Progenitor cell of endocrine pancreas (in vitro differentiated cells): ENCODE measurements around a stretch of chr11.

- PRO-cap = no peak
Measured at GRCh38 chr11:201959-203164, 4.8 kb downstream of the BET1L start.

DNA sequence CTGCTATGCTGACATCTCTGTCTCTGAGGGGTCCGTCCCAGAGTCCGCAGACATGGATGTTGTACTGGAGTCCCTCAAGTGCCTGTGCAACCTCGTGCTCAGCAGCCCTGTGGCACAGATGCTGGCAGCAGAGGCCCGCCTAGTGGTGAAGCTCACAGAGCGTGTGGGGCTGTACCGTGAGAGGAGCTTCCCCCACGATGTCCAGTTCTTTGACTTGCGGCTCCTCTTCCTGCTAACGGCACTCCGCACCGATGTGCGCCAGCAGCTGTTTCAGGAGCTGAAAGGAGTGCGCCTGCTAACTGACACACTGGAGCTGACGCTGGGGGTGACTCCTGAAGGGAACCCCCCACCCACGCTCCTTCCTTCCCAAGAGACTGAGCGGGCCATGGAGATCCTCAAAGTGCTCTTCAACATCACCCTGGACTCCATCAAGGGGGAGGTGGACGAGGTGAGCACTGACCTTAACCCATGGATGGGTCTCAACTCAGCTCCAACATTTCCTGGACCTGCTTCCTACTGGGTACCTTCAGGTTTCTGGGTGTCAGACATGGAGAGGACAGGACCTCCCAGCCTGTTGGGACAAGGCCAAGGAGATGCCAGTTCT is 2.1 kb downstream of the RIC8A start:
- PRO-cap = no peak

DNA sequence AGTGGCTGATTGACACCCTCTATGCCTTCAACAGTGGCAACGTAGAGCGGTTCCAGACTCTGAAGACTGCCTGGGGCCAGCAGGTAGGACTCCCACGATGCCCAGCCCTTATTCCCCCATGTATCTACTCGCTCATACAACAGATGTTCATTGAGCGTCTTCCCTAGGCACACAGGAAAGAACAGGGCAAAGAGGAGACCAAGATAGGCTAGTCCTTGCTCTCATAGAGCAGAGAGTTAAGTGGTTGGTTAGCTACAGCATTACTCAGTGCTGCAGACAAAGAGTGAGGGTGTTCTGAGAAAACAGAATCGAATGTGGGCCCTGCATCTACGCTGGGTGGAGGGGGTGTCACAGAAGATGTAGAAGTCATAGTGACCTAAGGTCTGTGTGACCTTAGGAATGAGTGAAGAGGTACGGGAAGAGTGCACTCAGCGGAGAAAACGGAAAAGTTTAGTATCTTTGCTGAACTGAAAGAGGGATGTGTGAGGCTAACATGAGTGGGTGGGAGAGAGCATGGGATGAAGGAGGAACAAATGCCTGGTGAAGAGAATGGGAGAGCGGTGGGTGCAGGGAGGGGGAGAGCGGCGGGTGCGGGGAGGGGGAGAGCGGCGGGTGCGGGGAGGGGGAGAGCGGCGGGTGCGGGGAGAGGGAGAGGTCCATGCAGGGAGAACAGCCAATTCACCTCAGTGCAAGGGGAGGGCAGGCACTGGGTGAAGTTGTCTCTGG is 12.4 kb downstream of the PSMD13 start:
- PRO-cap = no peak

GRCh38 chr11:253074-253967 is 16.5 kb downstream of the PSMD13 start:
- PRO-cap = no peak

DNA sequence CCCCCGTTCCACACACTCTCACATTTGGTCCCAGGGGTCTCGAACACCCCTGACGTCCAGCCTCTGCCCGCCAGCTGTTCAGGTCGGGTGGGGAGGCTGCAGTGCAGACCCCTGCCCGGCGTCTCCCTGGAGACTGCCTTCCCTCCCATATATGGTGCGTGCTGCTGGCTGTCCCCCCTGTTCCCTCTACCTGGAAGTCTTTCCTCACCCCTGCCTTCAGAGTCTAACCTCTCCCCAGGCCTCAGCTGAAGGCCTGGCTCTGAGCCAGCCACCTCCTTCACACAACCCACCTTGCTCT is 285 bp upstream of the NLRP6 start:
- PRO-cap = no peak

GRCh38 chr11:295025-295893 is 4.1 kb downstream of the IFITM5 start:
- PRO-cap = no peak

GRCh38 chr11:318466-318777 is 2.2 kb downstream of the IFITM3 start:
- PRO-cap = no peak

DNA sequence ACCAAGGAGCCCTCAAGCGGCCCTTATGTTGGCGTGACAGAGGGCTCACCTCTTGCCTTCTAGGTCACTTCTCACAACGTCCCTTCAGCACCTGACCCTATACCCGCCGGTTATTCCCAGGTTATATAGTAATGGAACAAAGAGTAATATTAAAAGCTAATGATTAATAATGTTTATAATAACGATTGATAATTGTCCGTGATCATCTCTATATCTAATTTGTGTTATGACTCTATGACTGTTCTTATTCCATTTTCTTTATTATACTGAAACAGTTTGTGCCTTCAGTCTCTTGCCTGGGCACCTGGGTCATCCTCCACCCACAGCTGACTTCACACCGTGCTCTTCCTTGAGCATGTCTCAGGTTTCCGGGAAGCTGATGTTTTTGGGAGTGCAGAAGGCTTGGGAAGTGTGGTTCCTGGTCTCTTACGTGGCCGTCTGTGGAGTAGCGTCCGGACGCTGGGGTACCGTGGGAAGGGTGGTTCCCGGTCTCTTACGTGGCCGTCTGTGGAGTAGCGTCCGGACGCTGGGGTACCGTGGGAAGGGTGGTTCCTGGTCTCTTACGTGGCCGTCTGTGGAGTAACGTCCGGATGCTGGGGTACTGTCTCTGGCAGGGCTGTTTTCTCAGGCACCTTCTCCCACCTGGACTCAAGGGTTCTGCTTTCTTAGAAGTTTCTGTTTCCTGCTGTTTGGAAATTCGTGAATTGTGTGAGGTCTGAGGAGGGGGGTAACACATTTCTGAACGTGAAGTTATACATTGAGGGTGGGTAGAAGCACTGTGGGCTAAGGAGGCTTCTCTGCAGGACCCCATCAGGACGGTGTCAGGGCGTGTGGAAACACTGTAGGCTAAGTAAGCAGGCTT is 5.0 kb upstream of the IFITM3 start:
- PRO-cap = no peak

DNA sequence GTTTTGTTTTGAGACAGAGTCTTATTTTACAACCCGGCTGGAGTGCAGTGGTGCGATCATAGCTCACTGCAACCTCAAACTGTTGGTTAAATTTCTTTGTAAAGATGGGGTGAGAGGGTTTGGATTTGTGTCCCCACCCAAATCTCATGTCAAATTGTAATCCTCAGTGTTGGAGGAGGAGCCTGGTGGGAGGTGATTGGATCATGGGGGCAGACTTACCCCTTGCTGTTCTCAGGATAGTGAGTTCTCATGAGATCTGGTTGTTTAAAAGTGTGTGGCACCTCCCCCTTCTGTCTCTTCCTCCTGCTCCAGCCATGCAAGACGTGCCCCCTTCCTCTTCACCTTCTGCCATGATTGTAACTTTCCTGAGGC is 20.7 kb upstream of the IFITM3 start:
- PRO-cap = no peak

DNA sequence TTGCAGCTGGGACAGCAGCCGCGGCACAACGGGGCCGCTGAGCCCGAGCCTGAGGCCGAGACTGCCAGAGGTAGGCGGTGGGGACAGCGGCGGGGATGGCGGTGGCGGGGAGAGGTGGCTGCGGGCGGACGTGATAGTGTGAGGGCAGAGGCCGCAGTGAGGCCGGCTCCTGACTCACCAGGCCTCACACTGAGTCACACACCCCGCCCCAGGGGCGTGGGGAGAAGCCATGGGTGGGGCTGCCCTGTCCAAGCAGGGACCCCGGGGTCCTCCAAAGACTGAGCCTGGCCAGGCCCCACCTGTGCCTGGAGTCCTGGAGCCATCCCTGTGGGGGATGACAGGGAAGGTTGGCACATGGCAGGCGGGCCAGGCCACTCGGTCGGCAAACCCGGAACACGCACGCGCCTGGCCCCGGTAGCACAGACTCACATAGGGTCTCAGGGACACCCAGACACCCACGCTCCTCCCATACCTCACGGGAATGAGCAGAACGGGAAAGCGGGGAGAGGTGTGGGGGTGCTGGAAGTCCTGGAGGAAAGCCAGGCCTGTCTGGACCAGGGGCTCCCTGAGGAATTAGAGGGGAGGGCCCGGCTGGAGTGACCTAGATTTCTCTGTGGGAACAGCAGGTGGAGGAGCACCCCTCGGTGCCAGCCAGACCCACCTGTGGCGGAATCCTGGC is 585 bp downstream of the PKP3 start:
- PRO-cap = no peak

- PRO-cap = no peak
Measured at GRCh38 chr11:400049-400573, 6.1 kb downstream of the PKP3 start.

DNA sequence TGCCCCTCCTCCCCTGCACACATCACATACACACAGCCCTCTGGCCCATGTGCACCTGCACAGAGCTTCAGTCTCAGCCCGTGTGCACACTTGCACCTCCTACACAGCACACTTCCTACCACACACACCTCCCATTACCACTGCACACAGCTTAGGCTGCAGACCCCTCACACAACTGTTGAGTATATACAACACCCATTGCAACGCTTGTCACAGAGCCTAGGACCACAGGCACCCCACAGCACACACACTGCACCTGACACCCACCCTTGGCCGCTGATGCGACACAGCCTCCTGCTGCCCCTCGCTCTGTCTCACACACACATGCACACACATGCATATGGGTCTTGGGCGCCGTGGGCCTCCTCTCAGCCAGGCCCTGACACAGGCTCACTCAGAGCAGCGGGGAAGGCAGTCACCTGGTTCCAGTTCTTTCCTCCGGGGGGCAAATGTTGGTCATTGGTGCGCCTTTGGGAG is 357 bp downstream of the SIGIRR start:
- PRO-cap = no peak

DNA sequence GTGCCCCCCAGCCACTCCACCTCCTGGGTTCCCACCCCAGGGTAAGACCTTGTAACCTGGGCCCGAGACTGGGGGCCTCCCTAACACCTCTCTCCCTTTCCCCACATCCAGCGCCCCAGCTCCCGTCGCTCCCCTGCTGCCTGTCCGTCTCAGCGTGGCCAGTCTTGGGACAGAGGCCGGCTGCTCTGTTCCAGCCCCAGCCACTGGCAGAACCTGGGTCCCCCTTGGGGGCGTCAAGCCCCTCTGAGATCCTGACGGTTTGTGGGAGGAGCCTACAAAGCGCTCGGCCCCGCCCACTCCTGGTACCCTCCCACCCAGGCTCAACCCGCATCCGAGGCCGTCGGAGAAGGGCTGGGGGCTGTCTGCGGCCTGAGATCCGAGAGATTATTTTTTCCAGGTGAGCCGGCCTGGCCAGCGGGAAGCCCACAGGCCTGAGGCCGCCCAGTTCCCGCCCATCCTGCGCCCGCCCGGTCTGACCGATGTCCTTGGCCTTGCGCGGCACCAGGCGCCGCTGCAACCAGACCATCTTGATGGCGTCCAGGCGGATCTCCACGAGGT is 5.3 kb upstream of the SIGIRR start:
- PRO-cap = no peak

DNA sequence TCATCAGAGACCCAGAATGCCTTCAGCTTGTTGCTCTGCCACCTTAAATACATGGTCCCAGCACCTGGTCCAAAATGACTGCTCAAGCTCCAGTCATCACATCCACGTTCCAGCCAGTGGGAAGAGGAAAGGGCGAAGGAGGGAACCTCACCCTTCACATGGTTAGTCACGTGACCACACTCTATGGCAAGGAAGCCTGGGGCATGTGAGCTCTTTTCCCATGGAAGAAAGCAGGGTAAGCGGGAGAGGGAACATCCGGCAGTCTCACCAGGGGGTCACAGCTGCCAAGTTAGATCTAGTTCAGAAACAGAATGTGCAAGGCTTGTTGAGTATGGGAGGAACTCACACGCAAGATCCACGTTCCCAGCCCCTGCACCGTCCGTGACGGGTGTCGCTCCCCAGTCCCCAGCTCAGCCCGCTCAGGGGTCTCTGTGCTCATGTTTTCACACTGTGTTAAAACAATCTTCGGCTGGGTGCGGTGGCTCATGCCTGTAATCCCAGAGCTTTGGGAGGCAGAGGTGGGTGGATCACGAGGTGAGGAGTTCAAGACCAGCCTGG is 1.9 kb upstream of the ANO9 start:
- PRO-cap = no peak

- PRO-cap = no peak
Measured at GRCh38 chr11:445696-446566, 4.1 kb upstream of the ANO9 start.

DNA sequence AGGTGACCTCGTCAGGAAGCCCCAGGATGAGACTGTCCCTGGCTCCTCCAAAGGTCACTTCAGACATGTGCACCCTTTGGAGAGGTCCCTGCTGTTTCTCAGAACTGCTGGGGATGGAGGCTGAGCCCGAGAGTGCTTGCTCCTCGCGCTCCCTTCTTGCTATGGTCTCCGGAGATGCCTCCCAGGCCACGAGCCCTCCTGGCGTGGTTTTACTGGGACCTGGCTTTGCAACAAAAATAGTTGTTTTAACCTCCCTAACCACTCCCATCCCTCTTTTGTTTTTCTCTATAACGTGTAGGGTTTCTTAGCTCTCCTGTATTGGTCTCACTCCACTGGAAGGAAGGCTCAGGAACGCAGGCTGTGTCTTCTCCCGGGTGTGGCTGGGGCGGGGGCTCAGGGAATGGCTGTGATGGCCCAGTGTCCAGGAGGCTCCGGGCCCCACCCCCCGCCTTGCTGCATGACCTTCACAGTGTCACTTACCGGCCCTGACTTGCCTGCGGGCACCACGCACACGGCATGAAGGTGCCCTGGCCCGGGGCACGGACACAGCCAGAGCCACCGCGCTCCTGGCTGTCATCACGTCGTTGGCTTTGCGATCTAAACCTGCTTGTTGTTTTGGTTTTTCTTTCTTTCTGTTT is 5.6 kb downstream of the PTDSS2 start:
- PRO-cap = no peak

- PRO-cap = no peak
Measured at GRCh38 chr11:494456-495693, 12.2 kb downstream of the RNH1 start.

DNA sequence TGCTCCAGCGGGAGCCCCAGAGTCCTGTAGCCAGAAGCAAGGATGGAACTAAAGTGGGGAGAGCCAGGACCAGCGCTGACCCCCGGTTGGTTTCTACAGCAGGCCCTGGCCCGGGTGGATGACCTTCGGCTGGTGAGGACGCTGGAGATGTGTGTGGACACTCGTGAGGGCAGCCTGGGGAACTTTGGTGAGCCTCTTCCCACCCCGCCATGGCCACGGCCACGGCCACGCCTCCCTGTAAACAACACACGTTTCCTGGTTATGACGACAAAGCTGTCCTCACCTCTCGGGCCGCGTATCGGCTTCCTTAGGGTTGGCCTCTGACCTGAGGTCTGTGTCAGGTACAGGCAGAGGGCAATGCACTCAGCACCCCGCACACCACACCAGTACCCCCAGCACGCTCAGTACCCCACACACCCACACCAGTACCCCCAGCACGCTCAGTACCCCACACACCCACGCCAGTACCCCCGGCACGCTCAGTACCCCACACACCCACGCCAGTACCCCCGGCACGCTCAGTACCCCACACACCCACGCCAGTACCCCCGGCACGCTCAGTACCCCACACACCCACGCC is 4.2 kb downstream of the LRRC56 start:
- PRO-cap = no peak

DNA sequence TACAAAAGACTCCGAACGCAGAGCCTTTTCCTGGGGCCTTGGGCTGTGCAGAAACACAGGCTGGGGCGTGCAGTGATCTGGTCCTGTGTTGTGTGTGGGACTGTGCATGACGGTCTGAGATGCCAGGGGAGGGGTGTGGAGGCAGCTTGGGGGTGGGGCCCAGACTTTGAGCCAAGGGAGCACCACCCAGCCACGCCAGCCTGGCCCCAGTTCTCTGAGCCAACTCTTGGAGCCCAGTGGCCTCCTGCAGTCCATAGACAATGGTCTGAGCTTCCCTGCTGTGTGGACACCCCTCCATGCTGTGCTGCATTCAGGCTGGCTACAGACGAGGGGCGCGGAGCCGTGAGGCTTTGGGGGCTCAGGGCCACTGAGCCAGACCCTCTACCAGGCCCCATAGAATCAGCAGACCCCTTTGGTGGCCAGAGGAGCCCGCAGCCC is 6.8 kb downstream of the LRRC56 start:
- PRO-cap = no peak

GRCh38 chr11:573029-573844 is 3.0 kb upstream of the PHRF1 start:
- PRO-cap = no peak